Thoracic aorta (tissue), 1 donor: Measurements from ENCODE around the gene IL13RA1.

GRCh38 chrX:109774574-109775137 lies 41.6 kb upstream of the ACSL4 start:
- RAMPAGE, long total RNA = no peak

DNA sequence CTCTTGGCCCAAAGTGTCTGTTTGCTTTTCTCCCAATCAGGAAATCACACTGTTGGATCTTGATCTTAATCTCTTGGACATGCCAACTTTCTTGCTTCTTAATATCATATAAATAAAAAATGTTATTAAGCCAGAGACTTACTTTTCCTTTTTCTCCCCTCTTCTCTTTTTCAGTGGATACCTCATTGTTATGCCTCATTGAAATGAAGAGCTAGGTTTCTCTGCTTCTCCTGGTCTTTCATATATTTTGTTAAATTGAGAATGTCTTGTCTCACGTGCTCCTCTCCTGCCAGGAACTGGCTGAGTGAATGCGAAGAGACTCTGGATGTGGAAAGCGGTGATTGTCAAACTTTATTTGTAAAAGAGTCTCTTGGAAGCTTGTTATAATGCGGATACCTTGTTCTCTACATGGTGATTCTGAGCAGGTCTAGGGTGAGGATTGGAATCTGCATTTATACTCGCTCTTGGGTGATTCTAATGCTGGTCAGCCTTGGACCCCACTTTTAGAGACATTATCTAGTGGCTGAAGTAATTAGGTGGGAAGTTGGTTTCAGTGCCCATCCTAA lies 7.3 kb downstream of the TMEM164 start:
- RAMPAGE, long total RNA = no peak

- RAMPAGE, long total RNA = no peak
These were observed 18.5 kb downstream of the TMEM164 start for GRCh38 chrX:110020996-110022323.

- RAMPAGE, long total RNA = no peak
These were observed 88.1 kb downstream of the AMMECR1 start for GRCh38 chrX:110229399-110230515.

DNA sequence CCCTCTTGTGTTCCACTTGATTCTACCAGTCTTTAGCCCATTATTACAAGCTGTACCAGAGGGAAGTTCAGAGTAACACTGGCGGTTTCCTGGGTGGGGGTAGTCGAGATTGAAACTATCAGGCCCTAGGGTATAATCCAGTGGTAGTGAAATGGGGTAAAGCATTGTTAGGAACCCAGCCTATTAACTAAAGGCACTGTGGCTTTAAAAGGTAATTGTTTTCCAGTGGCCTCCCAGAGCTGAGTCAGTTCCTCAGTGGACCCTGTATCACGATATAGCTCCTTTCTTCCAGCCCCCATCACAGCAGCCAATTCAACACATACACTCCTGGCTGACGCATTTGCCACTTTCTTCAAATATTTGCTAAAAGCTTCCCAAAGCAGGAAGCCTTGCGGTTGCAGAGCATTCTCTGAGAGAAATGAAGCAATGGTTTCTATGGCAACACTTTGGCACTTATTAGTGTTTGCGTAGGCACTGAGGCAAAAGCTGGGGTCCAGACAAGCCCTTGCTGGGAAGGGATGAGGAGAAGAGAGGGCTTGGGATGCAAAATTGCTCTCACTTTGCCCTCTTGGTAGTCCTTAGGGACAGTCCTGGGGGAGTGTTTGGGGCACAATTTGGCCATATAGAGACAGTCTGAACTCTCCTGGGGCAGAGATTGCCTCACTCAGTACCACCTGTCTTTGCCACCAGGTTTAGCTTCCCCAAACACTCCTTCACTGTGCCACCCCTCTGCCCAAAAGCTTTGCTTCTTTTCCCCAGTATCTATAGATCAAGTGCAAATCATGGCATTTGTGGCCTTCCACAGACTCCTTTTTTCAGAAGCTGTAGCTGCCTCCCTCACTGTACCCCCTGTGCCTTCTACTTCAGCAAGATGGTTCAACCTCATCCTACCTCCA lies 55.0 kb upstream of the PAK3 start:
- RAMPAGE, long total RNA = no peak

DNA sequence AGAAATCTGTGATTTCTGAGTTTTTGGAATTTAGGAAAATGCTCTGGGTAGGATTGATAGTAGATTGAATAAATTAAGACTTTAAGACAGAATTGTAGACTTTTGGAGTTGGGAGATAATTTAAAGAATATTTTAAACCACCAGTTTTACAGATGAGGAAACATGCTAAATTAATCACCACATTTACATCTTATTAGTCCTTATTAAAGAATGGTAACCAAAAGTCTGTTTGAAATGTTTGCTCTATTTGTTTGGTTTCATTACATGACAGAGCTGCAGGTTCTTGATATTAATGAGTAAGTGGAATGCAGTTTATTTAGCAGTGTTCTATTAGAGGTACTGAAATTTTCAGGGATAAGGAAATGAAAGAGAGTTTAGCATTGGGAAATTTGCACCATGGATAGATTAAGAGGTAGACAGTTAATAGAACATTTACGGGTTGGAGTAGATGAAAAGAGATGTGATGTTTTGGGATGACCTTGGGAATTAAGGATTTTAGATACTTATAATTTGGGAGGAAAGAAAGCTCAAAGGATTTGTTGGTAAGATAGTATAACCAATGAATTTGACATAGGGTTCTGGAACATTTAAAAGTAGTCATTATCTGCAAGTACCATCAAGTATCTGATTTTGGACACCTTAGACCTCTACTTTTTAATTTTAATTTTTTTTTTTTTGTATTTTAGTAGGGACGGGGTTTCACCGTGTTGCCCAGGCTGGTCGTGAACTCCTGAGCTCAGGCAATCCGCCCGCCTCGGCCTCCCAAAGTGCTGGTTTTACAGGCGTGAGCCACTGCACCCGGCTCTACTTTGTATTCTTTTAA lies 9.2 kb downstream of the ALG13 start:
- RAMPAGE, long total RNA = no peak

- RAMPAGE, long total RNA = no peak
These were observed 234.8 kb downstream of the LHFPL1 start for GRCh38 chrX:112445006-112445347.

- RAMPAGE, long total RNA = no peak
These were observed 593.2 kb upstream of the HTR2C start for GRCh38 chrX:113990612-113991098.

- RAMPAGE, long total RNA = no peak
These were observed 100.4 kb upstream of the PLS3 start for GRCh38 chrX:115460507-115460944.

DNA sequence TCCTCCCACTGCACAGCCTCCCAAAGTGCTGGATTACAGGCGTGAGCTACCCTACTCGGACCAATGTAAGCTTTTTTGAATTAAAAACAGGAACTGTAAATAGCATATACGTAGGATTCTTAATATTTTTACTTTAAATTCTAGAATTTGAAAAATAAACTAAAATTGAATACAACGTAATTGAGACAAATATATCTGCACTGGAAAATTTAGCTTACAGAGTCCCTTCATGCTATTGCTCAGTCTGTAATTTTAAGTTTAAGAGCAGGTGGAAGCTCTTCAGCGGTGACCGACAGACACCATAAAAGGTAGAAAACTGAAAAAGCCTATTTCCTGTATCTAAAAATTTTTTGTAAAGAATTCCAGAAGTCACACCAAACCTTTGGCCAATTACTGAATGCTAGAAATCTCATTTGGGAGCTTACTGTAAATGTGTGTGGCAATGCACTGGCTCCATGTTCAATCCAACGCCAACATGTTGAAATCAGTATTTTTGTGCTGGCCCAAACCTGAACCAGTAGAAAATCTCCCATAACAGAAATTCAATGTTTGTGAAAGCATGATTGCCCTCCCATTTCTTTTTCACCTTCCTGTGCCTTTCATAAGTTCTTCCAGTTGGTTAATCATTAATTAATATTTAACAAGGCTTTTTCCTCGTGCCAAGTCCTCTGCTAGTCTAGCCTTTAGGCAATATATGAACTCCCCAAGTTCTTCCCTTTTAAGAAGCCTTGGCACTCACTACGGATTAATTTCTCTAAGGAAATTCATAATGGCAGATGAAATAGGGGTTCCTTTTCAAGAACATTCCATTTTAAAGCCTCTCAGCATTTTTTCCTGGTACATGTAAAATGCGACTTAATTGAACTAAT lies 1.5 kb upstream of the PLS3 start:
- RAMPAGE, long total RNA = no peak

DNA sequence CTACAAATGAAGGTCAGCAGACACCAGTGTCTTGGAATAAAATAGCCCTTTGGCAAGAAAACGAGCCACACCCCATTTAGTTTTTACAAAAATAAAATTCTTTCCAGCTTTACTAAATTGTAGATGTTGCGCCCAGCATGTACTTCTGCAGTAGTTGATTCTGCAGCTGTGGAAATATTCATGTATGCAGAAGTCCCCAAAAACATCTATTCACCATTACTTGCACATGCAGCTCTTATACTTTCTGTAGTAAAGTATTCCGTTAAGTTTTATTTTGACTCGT lies 12.3 kb downstream of the PLS3 start:
- RAMPAGE, long total RNA = no peak

- RAMPAGE, long total RNA = no peak
These were observed 21.7 kb downstream of the PLS3 start for GRCh38 chrX:115582356-115583383.

DNA sequence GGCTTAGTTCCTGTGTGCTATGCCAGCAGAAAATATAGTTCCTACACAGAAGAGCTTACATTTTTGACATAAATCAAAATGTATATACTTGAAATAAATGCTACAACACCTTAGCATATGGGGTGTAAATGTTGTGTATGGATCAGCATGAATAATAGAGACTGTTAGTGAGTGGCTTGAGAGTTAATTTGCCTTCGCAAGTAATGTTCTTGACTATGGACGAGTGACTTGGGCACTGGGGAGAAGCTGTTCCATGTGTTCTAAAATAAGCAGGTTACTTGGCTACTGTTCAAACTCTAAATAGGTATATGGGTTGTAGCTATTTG lies 32.0 kb downstream of the PLS3 start:
- RAMPAGE, long total RNA = no peak

DNA sequence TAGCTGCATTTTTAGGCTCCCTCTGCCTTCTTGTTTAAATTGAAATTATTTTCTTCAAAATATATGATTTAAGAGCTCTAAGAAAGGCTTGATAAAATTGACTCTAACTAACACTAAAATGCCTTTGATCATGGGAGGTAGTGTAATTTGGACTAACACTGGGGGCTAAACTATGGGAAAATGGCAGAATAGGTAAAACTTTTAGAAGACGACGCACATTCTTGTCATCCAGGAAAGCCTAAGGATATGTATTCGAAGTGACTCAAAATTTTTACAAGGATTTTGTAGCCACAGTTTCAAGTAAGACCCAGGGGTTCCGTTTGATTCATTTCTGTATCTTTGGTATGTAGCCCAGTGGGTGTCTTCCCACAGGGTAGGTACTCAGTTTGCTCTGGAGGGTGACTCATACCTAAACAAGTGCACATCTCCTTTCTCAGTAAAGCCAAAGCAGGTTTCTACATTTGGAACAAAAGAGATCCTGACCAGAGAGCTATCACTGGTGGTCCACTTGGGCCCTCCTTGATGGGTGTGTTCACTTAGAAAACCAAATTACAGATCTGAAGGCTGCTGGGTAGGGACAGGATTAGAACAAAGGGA lies 55.9 kb downstream of the PLS3 start:
- RAMPAGE, long total RNA = no peak

DNA sequence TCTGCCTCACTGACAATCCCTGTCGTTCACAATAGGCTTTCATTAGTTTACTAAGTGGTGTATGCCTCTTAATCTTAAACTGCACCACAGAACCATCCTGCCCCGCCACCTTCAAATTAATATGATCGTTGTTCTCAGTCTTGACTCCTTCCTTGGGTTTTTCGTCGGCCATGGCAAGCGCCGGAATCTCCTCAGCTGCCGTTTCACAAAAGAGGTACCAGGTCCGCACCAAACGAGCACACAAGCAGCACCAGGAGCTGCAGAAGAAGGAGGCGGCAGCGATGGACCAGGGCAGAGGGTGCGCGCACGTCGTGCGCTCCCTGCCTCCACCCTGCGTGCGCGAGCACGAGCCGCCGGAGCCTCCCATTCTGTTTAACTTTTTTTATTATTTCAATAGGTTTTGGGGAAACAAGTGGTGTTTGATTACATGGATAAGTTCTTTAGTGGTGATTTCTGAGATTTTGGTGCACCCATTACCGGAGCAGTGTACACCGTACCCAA lies 158.1 kb downstream of the PLS3 start:
- RAMPAGE, long total RNA = no peak

GRCh38 chrX:116238856-116239363 lies 68.4 kb downstream of the AGTR2 start:
- RAMPAGE, long total RNA = no peak

GRCh38 chrX:118715978-118716316 lies 11.5 kb upstream of the IL13RA1 start:
- RAMPAGE, long total RNA = no peak

- RAMPAGE, long total RNA = no peak
These were observed 8.8 kb upstream of the IL13RA1 start for GRCh38 chrX:118718540-118719126.

GRCh38 chrX:118726692-118727823 lies at the start of gene IL13RA1:
IL13RA1 (plus strand) TSS chrX:118727606.
- RAMPAGE, long total RNA = no peak

GRCh38 chrX:119190045-119190442 lies 46.0 kb upstream of the PGRMC1 start:
- RAMPAGE, long total RNA = no peak